ENCODE data around the gene NPY5R.

DNA sequence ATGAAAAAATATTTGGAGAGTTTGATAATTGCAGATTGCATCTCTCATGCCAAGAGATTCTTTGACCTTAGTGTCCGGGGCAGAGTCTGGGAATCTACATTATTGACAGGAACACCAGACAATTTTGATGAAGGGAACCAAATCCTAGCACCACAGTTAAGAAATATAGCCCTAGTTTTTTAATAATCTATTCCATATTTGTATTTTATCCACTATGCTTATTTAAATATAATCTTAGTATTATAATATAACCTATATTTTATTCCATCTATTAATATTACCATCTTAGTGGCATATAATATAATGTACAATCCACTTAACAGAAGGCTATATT is 13.1 kb upstream of the NPY2R start:
- PRO-cap, result no peak

DNA sequence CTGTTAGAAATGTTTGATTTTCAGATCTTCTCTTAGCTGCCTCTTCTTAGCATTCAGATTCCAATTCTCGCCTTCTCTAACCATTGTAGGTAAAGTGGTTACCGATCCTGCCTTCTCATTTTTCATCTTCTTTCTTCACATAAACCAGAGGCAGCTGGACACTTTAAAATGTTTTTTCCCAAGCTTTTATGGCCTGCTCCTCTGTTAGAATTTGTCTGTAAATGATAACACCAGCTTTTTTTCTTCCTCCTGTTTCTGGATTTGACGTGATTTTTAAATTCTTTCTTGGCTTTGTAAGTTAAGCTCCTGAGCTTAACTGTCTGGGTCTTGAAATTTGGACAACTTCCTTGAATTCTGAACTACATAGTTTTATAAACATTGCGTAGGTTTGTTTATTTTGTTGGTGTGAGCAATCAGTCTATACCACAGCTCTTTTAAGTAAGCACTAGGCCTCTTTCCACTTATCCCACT is 144.6 kb upstream of the GUCY1A1 start:
- PRO-cap, result no peak

DNA sequence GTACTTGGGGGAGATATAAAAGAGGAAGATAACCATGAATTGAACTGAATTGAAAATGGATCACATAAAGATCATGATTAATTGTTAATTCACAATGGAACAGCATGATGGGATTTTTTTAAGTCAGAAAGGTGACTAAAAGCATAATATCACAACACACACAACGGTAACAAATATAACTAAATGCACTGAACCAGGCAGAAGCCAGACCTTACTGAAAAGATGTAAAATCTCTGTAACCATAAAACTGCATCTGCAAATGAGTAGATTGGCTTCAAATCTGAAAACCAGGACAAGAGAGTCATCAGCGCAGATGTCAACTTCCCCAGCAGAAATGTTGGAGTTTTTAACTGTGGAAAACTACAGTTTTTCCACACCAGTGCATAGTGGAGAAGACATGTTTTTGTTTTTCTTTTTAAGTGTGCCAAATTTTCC is 436 bp upstream of the GUCY1A1 start:
- PRO-cap, result no peak

DNA sequence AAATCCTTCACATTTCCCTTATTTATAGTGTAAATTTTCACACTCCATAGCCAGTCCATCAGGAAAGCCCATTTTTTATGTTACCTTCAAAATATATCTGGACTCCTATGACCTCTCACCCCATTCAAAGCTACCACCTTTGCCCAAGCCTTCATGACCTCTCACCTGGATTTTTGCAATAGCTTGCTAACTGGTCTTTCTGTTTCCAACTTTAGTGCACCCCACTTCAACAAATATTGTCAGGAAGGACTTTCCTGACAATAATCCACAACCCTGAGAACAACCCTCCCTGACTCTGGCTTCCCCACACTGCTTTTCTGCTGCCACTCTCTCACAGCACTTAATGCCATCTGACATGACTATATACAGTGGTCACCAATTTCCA is 33.4 kb downstream of the ASIC5 start:
- PRO-cap, result no peak

- PRO-cap, result no peak
Observed at GRCh38 chr4:155924692-155925138, 21.2 kb downstream of the TDO2 start.

- PRO-cap, result no peak
Observed at GRCh38 chr4:155954999-155955437, 1.4 kb upstream of the CTSO start.

- PRO-cap, result no peak
Observed at GRCh38 chr4:157994719-157995332, 178.0 kb downstream of the GASK1B start.

DNA sequence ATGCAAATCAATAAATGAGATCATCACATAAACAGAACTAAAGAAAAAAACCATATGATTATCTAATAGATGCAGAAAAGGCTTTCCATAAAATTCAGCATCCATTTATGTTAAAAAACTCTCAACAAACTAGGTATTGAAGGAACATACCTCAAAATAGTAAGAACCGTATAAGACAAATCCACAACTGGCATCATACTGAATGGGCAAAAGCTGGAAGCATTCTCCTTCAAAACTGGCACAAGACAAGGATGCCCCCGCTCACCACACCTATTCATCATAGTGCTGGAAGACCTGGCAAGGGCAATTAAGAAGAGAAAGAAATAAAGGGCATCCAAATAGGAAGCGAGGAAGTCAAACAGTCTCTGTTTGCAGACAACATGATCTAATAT is 142.6 kb downstream of the GASK1B start:
- PRO-cap, result no peak

- PRO-cap, result unidirectional peak, plus-strand start at chr4:158171260
Observed at GRCh38 chr4:158171115-158171729, 1.6 kb downstream of the GASK1B start.

GRCh38 chr4:158174618-158174869 is 1.7 kb upstream of the GASK1B start:
- PRO-cap, result no peak

- PRO-cap, result no peak
Observed at GRCh38 chr4:158803697-158804015, 34.8 kb downstream of the FNIP2 start.

GRCh38 chr4:158878961-158879899 is 110.4 kb downstream of the FNIP2 start:
- PRO-cap, result no peak

DNA sequence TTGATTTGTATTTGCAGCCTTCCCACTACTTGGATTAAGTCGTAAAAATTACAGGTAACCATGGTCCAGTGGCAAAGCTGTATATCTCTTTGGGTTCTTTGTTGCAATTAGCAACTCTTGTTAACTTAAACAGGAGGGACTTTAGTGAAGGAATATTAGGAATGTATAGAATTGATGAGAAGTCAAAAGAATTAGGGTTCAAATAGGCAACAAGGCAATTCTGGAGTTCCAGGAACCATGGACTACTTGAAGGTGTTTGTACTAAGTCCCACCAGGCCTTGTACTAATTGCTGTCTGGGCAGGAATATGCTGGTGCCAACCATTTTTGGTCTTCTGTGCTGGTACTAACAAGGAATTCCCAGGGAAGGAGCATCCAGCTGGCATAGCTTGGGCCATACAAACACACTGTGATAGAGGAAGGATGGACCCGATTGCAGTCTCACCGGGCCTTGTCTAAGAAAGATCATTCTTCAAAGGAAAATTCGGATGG is 121.7 kb downstream of the FNIP2 start:
- PRO-cap, result no peak

DNA sequence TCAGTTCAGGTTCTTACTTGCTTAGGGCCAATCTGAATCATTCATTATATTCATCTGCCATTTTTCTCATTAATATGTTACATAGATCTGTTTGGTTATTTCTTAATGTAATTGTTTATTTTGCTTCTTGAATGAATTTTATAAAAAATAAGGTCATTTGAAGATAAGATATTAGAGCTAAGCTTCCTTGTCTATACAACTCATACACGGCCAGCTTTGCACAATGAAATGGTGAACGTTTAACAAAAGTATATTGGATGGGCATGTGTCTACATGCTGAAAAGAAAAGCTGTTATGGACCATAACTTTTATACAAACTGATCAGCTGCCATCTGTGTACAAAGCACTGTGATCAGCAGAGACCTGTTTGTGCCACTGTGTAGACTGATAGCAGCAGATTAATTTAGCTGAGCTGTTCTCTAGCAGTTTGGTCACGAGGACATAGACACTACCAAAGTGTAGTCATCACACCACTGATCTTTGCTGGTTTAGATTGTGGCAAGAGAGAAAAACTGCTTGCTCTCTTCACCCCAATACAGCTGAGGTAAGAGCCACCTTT is 124.4 kb downstream of the RAPGEF2 start:
- PRO-cap, result no peak

DNA sequence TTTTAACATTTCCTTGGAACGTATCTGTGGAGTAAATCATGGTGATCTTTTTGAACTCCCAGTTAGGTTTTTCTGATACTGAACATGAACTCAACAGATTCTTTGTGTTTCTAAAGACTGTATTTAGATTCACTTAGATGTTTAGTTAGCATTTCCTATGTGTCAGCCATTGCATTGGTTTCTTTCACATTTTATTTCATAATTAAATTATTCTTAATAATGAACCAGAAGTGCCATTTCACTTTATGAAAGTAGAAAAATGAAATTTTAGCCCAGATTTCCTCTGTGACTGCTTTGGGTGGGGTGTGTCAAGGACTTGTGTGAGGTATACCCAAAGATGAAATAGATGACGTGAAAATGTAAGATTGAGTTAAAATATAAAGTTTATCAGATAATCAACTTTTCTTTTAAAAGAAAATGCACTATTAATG is 160.0 kb downstream of the RAPGEF2 start:
- PRO-cap, result no peak

DNA sequence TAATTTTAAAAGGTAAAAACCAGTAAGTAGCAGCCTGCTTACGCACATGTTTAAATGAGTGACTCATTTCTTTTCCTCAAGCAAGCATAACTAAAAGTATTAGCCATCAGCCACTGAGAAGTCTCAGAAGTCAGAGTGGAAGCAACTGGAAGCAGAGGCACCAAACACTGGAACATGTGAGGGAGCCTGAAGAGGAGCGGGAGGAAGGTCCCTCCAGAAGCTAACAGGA is 257.7 kb downstream of the RAPGEF2 start:
- PRO-cap, result no peak

- PRO-cap, result no peak
Observed at GRCh38 chr4:163343815-163344823, at the start of gene NPY5R. Gene NPY5R, plus strand, starts transcription at chr4:163343892.

DNA sequence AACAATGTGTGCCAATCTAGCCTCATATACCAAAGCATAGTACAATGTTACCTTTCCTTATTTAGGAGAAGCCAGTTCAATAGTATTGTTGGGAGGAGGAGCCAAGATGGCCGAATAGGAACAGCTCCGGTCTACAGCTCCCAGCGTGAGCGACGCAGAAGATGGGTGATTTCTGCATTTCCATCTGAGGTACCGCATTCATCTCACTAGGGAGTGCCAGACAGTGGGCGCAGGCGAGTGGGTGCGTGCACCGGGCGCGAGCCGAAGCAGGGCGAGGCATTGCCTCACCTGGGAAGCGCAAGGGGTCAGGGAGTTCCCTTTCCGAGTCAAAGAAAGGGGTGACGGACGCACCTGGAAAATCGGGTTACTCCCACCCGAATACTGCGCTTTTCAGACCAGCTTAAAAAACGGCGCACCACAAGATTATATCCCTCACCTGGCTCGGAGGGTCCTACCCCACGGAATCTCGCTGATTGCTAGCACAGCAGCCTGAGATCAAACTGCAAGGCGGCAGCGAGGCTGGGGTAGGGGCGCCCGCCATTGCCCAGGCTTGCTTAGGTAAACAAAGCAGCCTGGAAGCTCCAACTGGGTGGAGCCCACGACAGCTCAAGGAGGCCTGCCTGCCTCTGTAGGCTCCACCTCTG is 33.0 kb downstream of the MARCHF1 start:
- PRO-cap, result no peak

- PRO-cap, result no peak
Observed at GRCh38 chr4:165222021-165222324, 14.6 kb downstream of the KLHL2 start.

- PRO-cap, result no peak
Observed at GRCh38 chr4:165238346-165238972, 31.1 kb downstream of the KLHL2 start.

Measured in Metastatic Lung Carcinoma in the Adrenal Gland (tissue), 1 donor.